ENCODE data around the gene SLC13A3.

GRCh38 chr20:46255289-46255775 lies 53.0 kb downstream of the CDH22 start:
- PRO-cap, 2 experiments: no peak in any of the 2 experiments

DNA sequence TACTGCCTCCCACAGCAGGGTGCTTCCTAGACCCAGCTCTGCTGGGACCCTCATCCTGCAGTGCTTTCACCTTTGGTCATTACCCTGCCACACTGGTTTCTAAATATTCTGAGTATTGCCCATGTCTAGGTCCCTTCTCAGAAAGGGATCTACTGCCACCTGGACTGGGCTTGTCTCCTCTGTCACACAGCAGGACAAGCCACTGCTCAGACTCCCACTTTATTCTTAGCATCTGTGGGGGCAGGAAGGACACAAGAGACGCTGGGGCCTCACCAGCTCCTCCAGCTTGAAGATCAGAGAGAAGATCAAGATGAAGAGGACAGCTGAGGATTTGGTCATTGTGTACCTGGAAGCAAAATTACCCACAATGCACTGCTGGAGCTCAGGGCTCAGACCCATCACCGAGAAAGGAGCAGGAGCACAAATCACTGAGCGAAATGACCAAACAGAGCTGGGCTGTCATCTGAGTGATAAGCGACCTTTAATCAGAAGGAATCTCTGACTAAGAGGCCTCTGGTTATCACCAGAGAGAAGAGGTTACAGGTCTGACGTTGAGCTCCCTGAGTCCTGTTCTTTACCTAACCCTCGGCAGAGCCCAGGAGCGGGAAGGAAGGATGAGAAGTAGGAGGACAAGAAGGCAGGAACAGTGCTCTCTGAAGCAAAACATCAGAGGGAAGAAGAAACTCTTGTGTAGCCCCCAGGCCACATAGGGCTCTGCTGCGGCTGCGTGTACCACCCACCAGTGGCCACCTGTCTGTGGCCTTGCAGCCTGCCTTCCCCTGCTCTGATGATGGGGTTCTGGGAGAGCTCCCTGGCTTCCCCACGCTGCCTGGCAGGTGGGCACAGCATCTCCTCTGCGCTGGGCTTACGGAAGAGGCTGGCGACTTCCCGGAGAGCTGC lies 8.4 kb downstream of the SLC35C2 start:
- PRO-cap, 2 experiments: no peak in any of the 2 experiments

- PRO-cap, 2 experiments: peak in 2 of 2 experiments; most common plus-strand start chr20:46361724 (in 2); most common minus-strand start chr20:46361484 (in 2)
Observed at GRCh38 chr20:46360968-46362275, 2.8 kb downstream of the SLC35C2 start.

- PRO-cap, 2 experiments: no peak in any of the 2 experiments
Observed at GRCh38 chr20:46568564-46569149, 18.2 kb upstream of the OCSTAMP start.

DNA sequence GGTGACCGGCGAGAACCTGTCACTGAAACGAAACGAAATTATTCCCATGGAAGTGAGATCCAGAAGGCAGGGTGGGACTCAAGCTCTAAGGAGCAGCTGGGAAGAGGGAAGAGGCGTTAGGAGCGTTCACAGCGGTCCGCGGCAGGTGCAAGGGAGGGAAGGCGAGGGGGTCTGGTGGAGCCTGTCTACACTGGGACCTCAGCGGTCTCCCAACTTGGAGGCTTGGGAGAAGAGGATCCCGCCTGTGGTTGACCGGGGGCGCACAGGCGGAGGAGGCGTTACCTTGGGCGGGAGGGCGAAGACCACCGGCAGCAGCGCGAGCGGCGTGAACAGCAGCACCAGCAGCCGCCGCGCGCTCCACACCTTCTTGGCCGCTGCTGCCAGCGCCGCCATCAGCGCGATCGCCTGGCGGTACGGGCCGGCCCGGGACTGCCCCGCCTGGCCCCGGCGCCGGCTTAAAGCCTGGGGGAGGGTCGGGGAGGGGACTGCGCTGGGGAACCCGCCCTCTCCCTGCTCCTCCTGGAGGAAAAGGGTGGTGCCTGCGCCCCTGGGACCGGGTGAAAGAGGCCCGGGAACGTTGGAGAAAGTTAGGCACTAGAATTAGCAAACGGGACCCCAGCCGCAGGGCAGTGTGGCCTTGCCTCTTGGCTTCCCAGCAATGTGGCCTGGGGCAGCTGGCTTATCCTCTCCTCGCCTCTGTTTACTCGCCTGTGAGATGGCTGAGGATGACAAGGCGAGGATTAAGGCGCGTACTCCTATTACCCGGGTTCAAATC lies at the start of gene SLC13A3:
TSS of gene SLC13A3 (minus strand) at position 431 of the 775 bp plus-strand sequence.
- PRO-cap, 2 experiments: no peak in any of the 2 experiments

DNA sequence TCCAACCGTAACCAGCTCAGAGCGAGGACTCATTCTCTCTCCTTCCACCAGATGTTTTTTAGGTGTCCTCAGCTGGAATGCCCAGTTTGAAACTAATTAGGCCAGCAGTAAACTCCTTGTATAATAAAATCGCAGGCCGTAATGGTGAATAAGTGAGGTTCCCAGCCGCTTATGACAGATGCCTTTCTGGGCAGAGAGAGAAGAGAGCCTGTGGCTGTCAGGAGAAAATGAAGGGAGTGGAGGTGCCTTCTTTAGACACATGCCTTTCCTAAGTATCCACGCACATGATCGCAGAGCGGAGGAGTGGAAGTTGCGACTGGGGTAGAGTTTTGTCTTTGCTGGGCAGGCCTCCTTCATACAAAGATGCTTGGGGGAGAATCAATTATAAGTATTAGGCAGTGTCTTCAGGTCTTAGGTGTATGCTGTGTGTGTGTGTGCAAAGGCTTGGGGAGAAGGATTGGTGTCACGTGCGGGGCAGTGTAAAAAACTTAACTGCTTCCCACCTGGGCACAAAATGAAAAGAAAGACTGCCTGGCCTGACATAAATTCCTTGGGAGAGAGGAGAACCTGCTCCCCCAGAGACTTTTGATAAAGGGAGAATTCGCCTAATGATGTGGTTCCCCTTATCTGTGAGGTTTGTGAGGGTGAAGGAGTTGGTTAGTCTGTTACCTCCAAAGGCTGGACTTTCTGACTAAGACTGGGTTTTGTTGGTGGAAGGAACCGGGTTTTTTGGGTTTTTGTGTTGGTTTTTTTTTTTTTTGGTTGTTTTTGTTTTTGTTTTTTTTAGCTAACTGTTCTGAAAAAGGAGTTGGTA lies 3.1 kb downstream of the EYA2 start:
- PRO-cap, 2 experiments: no peak in any of the 2 experiments

DNA sequence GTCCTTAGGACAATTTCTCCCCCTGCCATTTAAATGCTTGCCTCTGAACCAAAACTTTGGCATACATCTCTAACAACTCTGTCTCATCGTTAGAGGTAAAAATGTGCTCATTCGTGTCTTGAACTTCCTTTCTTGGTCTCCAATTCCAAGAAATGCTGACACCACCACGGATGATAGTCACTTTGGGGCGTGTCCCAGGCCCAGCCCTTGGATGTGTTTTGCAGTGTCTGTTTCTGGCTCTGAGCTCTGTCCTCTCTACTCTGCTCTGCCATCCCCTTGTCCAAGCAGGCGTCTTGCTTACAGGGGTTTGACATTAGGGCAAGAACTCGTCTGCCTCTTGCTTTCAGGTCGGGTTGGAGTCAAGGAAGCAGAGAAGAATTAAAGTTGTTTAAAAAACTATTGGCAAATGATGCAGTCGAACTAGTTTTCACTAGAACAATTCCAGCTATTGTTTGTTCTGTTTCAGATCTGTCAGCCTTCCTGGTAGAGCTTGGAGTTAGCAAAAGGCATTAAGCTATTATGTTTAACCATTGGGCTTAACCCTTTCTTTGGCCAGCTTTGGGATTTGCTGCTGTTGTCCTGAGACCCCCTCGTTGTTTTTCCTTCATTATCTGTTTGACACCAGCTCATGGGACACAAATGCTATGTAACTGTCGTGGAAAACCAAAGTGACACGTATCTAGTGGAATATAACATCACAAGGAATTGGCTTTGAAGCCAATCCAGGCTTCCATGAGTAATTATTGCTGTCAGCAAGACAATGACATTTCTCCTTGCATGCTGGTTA lies 95.8 kb downstream of the EYA2 start:
- PRO-cap, 2 experiments: no peak in any of the 2 experiments

DNA sequence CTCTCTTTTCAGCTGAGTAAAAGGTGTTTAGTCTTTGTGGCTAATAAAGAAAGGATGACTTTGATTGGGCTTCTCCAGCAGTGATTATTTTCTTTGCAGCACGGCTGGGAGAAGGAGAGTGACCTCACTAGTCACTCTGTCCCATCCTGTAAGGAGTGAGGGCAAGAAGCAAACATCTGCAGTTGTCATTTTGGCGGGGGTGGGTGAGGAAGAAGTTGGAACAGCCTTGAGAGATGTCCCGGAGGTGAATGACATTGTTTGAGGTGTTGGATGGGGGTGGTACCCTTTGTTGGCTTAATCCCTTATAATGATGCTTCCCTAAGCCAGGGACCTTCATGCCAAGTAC lies 223.6 kb downstream of the EYA2 start:
- PRO-cap, 2 experiments: no peak in any of the 2 experiments

GRCh38 chr20:47249244-47250047 lies 107.1 kb downstream of the ZMYND8 start:
- PRO-cap, 2 experiments: no peak in any of the 2 experiments

DNA sequence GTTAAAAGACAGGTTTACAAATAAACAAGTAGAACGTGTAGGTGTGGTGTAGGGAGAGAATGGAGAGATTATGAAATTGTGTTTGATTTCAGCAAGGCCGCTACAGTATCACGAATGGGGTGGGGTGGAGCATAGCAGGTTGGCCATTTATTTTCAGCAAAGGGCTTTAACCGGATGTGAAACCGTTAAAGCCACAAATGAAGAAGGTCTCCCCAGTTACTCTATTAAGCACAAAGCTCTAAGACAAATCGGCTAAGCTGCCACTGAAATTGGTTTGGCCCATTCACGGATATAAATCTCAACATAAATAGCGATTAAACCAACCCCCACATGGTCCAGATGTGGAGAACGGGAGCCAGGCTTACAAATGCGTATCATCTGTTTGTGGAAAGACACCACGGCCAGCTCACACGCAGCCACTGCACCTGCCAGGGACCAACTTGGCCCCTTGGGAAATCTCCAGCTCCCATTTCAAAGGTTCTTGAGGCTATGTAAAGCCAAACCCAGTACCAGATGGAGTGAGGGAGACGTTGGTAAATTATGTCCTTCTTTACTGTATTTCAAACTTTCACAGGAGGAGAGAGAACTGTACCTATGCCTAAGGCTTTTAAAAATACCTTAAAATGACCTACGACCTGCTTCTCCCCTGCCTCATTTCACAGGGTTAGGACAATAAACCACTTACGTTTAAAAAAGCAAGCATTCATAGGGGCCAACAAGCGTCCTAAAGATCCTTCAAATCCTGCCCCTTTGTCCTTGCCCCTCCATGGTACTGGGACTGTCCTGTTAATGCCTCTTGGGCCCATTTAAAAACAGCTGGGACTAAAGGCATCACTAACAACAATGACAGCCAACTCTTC lies 93.8 kb downstream of the ZMYND8 start:
- PRO-cap, 2 experiments: no peak in any of the 2 experiments

DNA sequence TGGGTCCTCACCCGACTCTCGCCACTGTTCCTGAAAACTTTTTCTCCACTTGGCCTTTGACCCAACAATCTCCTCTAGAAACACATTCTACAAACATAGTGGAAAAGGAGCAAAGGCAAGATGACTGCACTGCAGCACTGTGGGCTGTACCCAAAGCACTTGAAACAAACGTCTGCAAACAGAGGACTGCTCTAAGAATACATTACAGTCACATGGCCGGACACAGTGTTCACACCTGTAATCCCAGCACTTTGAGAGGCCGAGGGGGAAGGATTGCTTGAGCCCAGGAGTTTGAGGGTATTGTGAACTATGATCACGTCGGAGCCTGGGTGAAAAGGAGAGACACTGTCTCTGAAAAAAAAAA lies 43.6 kb downstream of the ZMYND8 start:
- PRO-cap, 2 experiments: no peak in any of the 2 experiments

DNA sequence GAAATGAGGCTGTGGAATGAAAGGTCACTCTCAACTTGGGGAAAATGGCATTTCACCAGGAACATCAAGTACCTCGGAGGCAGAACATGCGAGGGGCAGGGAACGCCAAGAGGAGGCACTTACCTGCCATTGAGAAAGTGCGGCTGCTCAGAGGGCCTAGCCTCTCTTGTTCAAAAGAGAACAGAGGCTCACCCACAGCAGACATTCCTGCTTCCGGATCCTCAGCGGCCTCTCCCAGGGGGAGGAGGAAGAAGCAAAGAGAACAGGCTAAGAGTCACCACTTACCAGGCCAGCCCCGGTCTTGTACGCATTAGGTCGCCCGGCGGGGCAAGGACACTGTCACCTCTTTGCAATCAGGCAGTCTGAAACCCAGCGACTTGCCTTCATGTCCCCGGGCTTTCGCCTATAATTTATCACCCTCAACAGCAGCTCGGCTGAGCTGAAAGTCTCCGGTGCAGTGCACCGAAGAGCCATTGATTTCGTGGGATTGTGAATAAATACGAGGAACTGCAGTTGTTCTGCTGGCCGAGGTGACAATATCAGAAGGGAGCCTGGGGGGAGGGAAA lies 37.6 kb downstream of the ZMYND8 start:
- PRO-cap, 2 experiments: no peak in any of the 2 experiments

GRCh38 chr20:47319643-47320497 lies 36.6 kb downstream of the ZMYND8 start:
- PRO-cap, 2 experiments: no peak in any of the 2 experiments

- PRO-cap, 2 experiments: no peak in any of the 2 experiments
Observed at GRCh38 chr20:47357006-47357272, 440 bp upstream of the ZMYND8 start.

DNA sequence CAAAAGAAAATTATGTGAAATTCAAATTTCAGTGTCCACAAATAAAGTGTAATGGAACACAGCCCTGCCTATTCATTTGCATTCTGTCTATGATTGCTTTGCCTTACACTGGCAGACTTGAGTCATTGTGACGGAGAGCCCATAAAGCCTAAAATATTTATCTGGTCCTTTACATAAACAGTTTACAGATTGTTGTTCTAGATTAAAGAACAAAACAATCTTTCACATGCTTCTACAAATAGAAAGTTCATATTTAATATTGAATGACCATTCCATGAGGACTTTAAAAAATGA lies 66.1 kb upstream of the NCOA3 start:
- PRO-cap, 2 experiments: no peak in any of the 2 experiments

GRCh38 chr20:47668580-47669446 lies 116.5 kb downstream of the SULF2 start:
- PRO-cap, 2 experiments: no peak in any of the 2 experiments

- PRO-cap, 2 experiments: no peak in any of the 2 experiments
Observed at GRCh38 chr20:47678679-47679054, 106.6 kb downstream of the SULF2 start.

GRCh38 chr20:47791756-47792731 lies 6.8 kb upstream of the SULF2 start:
- PRO-cap, 2 experiments: no peak in any of the 2 experiments

GRCh38 chr20:48024947-48025576 lies 239.8 kb upstream of the SULF2 start:
- PRO-cap, 2 experiments: no peak in any of the 2 experiments

GRCh38 chr20:48286850-48287776 lies 501.8 kb upstream of the SULF2 start:
- PRO-cap, 2 experiments: no peak in any of the 2 experiments